Ureter (tissue), 1 donor: ENCODE measurements around the gene TAFA1.

DNA sequence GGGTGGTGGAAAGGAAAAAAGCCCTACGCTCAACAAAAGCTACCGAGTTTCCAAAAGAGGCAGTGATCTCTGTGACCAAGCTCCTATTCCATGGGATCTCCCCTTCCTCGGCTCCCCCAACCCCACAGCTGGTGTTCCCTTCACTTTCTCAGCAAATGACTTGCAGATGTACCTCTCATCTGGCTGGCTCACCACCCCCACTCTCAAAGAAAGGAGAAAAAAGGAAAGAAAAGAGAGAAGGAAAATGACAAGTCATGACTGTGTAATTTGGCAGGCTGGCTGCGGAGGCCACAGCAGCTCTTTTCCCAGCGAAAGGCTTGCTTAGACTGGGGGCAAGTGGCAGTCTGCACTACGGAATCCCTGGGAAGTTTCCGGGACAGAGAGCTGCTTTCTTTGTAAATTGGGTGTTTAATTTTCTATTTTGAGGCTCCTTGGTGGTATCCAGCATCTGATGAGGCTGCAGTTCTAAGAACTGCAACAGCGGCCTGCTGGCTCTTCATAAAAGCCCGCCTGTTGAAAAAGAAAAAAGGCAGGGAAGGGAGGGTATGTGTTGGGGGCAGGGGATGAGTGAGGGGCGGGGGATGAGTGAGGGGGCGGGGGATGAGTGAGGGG is 58.0 kb downstream of the LRIG1 start:
- PRO-cap, result no peak

DNA sequence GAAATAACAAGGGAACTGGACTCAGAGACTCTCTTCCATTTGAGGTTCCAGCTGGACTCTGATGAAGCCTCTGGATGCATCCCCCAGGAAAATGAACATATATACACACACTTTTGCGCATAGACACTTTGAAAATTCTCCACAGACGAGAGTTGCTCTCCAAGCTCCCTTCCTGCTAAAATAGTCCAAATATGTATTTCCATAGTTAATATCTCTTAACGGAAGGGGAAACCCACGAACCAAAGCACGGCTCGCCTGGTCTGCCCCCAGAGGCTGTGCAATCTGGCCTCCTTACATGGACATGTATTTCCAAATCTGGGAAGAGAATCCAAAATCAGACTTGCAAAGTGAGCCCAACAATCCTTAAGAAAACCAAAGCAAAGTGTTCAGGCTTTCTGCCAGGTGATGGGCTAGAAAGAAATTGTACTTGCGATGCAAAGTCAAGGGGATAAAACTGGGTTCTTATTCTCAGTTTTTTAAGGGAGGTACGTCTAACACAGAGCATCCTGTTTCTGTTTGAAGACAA is 48.6 kb downstream of the LRIG1 start:
- PRO-cap, result no peak

- PRO-cap, result no peak
Measured at GRCh38 chr3:66490117-66490660, 10.6 kb downstream of the LRIG1 start.

DNA sequence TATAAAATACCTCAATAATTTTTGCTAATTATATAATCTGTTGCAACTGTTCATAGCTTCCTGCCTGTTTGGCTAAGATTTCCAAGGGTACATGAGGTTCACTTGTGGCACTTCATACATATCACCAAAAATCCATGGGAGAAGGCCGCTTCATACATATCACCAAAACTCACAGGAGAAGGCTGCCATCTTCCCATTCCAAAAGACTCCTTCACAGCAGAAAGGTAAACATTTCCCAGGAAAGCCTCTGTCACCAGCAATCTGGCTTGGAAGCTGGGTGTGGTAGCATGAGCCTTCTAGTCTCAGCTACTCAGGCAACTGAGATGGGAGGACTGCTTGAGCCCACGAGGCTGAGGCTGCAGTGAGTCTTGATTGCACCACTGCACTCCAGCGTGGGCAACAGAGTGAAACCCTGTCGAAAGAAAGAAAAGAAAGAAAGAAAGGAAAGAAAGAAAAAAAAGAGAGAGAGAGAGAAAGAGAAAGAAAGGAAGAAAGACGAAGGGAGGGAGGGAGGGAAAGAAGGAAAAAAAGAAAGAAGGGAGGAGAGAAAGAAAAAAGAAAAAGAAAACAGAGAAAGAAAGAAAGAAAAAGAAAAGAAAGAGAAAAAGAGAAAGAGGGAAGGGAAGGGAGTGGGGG is 7.3 kb downstream of the LRIG1 start:
- PRO-cap, result no peak

DNA sequence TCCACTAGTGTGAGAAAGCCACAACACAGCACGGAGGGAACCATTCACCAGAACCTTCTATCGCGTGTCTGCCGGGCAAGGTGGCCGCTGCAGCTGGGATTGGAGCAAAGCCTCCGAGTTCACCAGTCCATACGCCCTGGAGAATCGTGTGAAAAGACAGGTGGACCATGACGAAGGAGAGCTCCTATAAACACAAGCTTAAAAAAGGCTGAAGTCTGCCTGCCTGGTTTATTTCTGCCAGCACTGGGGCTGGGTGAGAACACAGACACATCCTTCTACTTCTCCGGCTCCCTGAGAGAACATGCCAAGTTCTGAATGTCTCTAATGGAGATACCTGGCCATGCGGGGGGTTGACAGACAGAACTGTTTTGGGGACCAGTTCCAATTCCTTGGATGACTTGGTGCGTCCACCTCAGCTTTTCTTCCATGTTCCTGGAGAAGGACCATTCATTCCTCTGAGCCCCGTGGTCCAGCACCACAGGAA is 82.2 kb upstream of the LRIG1 start:
- PRO-cap, result no peak

DNA sequence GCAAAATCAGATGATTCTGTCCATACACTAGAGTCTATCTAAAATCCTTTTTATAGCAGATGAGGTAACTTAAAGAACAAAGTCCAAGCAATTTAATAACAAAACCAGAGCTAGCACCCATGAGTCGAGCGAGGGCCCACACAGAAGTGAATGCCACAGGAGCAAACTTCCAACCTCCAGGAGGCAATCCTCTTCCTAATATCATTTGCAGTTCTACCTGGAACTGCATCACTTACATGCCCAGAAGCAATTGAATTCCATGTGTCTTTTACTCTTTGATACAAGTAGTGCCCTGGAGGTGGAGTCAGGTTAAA is 35.4 kb upstream of the KBTBD8 start:
- PRO-cap, result no peak

DNA sequence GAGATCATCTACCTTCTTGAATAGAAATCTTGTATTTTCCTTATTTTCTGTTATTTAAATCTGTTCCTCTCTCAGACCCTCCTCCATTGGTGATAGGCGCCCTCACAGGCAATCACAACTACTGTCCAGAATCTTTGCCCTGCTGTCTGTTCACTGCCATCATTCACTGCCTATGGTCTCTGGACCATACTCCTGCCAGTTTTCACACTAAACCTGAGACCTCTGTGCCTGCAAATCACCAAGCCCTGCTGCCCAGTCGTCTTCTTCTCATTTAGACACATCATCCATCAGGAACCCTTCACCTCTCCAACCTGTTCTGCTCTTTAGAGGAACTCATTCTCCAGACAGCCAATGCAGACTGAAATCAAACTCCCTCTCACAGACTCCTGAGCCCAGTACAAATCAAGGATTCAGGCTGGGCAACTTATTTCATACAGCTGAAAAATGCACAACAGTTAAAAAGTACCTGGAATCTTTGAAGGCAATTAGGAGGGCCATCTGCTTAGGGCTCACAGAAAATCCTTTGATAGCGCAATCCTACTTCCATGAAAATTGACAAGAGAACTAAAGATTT is 118.0 kb downstream of the SUCLG2 start:
- PRO-cap, result no peak

- PRO-cap, result no peak
Measured at GRCh38 chr3:67653910-67654495, 409 bp downstream of the SUCLG2 start.

DNA sequence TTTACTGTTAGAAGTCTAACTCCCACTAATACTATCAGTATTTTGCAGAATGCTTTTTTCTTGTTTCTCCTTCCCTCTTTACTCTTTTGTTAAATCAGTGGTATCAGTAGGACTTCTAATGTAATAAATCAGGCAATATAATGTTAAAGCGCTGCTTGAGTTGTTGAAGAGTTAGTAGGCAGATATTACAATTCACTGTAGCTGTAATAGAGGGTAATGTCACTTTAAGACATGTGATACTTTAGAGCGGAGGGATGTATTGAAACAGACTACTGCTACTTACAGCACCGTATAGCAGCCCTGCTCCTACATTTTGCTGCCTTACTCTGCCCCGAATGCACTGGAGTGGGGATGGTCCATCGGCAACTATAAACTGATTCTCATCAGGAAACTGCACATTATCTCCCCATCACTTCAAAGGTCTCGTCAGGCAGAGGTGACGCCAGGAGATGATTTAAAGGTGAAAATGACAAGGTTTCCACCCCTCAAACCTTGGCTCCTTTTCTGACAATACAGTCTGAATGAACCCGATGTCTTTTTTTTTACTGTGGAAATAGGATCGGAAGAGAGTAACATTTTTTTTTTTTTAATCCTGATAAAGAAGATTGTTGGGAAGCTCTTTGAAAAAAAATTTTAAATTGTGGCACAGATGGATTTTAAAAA is at the start of gene TAFA1:
Gene TAFA1 (plus strand): TSS at position 267 of the 663 bp plus-strand sequence.
- PRO-cap, result no peak

- PRO-cap, result no peak
Measured at GRCh38 chr3:68007881-68008439, 3.9 kb downstream of the TAFA1 start.

DNA sequence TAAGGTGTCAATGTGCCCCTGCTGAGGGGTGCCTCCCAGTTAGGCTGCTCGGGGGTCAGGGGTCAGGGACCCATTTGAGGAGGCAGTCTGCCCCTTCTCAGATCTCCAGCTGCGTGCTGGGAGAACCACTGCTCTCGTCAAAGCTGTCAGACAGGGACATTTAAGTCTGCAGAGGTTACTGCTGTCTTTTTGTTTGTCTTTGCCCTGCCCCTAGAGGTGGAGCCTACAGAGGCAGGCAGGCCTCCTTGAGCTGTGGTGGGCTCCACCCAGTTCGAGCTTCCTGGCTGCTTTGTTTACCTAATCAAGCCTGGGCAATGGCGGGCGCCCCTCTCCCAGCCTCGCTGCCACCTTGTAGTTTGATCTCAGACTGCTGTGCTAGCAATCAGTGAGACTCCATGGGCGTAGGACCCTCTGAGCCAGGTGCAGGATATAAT is 77.5 kb downstream of the TAFA1 start:
- PRO-cap, result no peak

- PRO-cap, result no peak
Measured at GRCh38 chr3:69009560-69010094, 3.9 kb downstream of the EOGT start.

- PRO-cap, result no peak
Measured at GRCh38 chr3:69095657-69096115, 10.9 kb downstream of the ARL6IP5 start.

DNA sequence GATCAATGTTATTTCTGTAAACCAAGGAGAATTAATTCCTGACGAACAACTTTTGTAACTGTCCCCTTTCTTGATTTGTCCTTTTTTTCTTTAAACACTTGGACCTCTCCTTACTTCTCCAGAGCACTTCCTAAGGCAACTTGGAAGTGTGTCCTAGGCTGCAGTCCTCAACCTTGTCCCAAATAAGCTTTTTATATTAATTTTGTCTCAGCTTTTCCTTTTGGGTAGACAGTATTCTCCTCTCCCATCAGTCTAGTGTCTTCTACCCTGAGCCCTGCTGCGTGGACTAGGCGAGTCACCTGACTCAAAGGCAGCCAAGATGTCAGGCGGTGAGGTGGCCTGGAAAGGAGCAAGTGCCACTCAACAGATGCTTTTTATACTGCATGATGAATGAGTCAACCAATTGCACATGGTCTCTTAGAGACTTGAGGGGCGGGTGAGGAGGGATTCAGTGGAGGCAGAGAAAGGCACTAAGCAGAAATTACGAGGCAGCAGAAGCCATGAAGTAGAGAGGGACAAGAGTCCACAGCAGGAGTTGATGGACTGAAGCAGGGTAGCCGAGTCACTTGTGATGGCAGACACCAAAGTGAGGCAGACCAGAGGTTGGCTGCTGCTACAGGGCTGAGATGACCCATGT is 95.9 kb downstream of the FRMD4B start:
- PRO-cap, result no peak

DNA sequence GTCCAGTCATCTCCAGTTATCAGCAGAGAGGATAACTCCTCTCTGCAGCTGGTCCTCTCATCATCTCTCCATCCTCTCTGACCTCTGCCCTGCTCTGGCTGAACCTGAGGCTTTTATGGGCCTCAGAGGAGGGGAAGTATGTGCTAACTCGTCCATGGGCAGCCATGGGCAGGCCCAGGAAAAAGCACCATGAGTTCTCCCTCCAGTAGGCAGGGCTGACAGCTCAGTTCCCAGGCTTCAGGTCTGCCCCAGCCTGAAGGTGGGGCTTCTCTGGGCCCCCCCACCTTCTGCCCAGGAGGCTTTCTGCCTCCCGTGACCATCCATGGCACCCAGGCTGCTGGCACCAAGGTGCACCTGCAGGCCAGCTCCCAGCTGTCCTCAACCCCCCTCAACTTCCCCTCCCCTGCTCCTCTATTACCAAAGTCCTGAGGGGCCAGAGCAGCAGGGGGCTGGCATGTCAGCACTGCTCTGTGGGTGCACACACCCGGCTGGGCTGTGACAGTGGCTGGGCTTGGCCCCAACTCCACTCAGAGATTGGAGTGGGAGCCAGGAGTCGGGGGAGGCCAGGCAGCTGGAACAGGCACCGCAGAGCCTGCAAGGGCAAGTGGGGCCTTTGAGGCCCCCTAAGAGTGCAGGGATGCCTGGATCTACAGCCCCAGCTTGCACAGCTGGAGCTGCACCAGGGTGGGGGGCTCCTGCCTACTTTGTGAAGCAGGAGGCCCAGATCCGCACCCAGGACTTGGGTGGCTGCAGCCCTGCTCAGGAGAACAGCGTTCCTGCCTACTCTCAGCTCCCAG is 99.0 kb upstream of the FRMD4B start:
- PRO-cap, result no peak

DNA sequence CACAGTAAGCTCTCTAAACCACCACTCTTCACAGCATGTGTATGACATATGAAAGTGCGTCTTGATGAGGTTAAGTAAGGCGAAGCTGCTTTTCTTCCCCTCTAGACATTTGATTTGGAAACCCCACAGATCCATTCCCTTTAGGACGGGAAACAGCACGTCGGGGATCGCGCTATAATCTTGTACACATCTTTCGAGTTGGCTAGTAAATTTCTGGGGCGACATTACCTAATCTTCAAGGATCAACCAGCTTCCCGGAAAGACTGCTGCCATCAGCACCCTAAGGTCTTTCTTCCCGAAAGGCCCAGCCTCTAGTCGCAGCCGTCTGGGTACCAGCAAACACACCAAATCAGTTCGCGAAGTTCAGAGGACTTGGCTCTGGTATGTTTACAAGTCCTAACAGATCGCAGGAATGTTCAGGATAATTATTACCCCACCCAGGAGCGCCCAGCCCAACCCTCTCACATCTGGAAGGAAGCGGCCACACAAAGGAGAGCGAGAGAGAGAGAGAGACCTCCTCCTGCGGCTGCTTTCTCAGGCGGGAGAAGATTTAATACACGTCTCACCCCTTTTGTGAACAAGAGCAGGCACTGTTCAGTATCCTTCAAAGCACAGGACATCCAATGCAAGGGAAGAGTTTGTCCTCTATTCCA is 155.2 kb upstream of the FRMD4B start:
- PRO-cap, result no peak

GRCh38 chr3:69751151-69751576 is 11.9 kb downstream of the MITF start:
- PRO-cap, result no peak

GRCh38 chr3:69762439-69762969 is 23.2 kb downstream of the MITF start:
- PRO-cap, result no peak

- PRO-cap, result no peak
Measured at GRCh38 chr3:69763404-69764045, 24.3 kb downstream of the MITF start.

- PRO-cap, result no peak
Measured at GRCh38 chr3:69898756-69899425, 159.6 kb downstream of the MITF start.